GM23338 (cell line): ENCODE data around the genes FDX1, NKAPD1, IL18 and PTS.

DNA sequence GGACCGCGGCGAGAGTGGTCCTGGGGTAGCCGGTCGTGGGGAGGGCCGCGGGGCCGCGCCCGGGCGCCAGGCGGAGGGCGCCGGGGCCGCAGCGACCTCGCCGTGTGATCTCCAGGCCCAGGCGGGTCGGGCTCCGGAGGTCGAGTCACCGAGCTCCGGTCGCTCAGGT, 155 bp downstream of the ZC3H12C start:
- PRO-cap: bidirectional peak, plus-strand start at position 41 of the sequence, minus-strand start outside the sequence; bidirectional peak, plus-strand start at position 114 of the sequence, minus-strand start at position 126 of the sequence
- RAMPAGE, long total RNA: no peak

- PRO-cap: bidirectional peak, plus-strand start at chr11:110430103, minus-strand start at chr11:110430030
- RAMPAGE, long total RNA: no peak
These were observed at the start of gene FDX1 for GRCh38 chr11:110429635-110430292. Gene FDX1 (plus strand): TSS chr11:110429948.

DNA sequence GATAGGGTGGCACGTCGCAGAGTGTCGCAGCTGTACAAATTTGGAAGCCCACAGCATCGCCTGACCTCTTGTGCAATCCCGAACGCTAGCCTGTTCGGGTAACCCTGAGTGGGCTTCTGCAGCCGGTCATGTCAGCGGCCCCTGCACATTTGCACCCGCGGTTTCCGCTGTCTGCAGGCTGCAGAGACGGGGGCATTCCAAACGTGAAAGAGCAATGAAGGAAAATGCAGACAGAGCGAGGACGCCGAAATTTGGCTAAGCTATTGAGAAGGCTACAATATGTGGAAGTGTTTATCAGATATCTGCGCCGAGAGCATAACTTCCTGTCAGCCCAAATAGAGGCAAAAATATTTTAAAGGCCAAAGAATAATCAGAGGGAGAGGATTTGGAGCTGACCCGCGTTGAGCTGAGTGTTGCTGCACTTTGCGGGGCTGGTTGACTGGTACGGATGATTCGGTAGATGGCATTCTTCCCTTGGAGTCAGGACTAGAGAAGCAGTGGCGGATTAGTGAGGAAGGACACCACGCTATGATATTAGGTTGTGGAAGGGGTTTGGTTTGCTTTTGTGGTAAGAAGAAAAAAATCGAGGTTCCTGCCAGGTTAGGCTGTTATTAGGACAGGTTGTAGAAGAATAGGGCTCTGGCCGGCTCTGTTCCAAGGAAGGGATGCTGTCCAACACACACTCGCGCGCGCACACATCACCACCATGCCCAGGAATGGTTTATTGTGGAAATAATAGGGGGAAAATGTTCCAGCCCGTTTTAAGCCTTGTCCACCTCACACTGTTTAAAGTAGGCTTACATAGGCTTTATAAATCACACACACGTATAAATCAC, 895 bp upstream of the ARHGAP20 start:
- PRO-cap: no peak
- RAMPAGE, long total RNA: no peak

DNA sequence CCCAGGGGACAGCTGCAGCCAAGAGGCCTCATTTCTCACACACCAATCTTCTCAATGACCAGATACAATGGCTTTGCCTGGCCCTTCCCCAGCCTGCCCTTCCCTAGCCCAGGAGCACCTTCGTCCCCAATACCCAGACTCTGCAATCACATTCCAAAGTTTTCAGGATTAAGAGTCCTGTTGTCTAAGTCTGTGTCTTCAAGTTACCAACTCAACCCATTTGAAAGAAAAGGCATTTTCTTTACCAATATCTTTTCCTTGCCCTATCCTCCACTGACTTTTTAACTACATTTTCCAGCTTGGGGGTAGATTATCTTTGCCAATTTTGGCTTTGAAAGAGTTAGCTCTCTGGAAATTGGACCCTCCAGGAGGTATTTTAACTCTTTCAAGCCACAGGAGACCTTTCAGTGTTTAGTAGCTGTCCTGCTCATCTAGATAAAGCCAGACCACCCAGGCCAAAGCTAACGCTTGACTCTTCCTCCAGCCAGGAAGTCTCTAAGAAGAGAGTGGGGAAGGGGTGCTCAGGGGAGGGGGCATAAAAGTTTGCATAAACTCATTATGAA, 235.2 kb upstream of the ARHGAP20 start:
- PRO-cap: no peak
- RAMPAGE, long total RNA: no peak

DNA sequence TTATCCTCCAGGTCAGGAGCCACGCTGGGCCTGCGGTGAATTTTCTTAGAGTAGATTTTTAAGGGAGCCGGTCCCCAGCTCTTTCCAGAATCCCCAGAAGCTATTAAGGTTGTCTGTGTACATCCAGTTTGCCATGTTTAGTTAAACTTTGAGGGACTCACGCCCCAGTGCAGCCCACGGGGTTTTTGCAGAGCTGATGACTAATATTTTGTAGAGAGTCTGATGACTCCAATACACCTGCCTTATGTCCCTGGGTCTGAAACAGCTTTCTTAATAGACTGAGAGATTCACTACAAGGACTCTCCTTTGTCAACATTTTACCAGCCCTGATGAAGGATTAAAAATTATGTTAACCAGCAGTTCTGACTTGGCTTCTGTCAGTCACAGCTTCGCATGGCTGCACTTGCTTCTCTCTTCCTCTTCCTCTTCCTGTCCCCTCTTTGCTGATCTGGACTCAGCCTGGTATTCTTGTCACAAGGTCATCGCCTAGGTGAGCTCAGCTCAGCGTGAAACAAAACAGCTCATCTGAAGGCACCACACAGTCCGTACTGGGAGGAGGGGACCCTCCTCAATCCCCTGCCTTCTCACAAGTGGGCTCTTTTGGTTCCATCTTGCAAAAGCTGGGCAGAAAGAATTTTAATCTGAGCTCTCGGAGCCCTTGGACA, 37.9 kb upstream of the POU2AF1 start:
- PRO-cap: no peak
- RAMPAGE, long total RNA: no peak

- PRO-cap: no peak
- RAMPAGE, long total RNA: no peak
These were observed 26.0 kb downstream of the ALG9 start for GRCh38 chr11:111845071-111846093.

- PRO-cap: no peak
- RAMPAGE, long total RNA: no peak
These were observed 1.7 kb upstream of the DIXDC1 start for GRCh38 chr11:111935098-111936129.

DNA sequence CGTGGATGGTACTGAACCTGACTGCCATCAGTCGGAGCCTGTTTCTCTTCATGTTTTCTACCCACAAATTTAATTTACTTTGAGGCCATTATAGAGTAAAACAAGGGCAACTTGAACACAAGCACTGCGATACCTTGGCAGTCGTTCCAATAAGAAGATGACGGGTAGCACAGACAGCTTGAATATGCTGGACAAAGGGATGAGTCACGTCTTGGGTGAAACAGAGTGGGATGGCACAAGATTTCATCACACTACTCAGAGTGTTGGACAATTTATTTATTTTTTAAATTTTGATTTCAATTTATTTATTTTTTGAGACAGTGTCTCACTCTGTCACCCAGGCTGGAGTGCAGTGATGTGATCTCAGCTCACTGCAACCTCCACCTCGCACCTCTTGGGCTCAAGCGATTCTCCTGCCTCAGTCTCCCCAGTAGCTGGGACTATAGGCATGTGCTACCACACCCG, 5.7 kb downstream of the DIXDC1 start:
- PRO-cap: no peak
- RAMPAGE, long total RNA: no peak

DNA sequence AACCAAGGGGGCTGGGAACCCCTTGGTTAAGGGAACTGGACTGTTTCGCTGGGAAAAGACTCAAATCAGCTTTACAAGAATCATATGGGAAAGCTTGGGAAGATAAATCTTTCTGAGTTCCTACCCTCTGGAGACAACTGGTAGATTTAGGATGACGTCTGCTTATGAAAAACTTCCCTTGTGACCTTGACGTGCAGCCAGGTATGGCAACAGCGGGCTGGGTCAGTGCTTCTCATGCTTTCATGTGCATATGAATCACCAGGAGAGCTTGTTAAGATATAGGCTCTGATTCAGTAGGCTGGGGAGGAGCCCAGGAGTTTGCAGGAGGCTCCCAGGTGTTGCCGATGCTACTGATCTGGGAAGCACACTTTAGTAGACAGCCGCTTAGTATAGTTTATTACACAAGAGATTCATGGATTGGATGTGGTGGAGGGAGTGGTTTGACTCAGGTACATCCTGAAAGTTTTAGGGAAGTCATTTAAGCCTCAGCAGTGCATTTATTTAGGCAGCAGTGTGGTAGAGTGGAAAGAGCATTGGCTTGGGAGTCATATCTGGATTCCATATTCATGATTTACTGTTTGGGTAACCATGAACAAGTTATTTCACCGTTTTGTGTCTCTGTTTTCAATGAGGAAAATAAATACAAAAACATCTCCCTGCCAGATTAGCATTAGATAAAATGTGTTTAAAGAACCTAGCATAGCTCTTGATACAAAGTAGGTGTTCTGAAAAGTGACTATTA, 23.8 kb downstream of the DIXDC1 start:
- PRO-cap: bidirectional peak, plus-strand start at position 293 of the sequence, minus-strand start at position 166 of the sequence
- RAMPAGE, long total RNA: no peak

GRCh38 chr11:112050868-112051234, 23.0 kb downstream of the PIH1D2 start:
- PRO-cap: no peak
- RAMPAGE, long total RNA: no peak

DNA sequence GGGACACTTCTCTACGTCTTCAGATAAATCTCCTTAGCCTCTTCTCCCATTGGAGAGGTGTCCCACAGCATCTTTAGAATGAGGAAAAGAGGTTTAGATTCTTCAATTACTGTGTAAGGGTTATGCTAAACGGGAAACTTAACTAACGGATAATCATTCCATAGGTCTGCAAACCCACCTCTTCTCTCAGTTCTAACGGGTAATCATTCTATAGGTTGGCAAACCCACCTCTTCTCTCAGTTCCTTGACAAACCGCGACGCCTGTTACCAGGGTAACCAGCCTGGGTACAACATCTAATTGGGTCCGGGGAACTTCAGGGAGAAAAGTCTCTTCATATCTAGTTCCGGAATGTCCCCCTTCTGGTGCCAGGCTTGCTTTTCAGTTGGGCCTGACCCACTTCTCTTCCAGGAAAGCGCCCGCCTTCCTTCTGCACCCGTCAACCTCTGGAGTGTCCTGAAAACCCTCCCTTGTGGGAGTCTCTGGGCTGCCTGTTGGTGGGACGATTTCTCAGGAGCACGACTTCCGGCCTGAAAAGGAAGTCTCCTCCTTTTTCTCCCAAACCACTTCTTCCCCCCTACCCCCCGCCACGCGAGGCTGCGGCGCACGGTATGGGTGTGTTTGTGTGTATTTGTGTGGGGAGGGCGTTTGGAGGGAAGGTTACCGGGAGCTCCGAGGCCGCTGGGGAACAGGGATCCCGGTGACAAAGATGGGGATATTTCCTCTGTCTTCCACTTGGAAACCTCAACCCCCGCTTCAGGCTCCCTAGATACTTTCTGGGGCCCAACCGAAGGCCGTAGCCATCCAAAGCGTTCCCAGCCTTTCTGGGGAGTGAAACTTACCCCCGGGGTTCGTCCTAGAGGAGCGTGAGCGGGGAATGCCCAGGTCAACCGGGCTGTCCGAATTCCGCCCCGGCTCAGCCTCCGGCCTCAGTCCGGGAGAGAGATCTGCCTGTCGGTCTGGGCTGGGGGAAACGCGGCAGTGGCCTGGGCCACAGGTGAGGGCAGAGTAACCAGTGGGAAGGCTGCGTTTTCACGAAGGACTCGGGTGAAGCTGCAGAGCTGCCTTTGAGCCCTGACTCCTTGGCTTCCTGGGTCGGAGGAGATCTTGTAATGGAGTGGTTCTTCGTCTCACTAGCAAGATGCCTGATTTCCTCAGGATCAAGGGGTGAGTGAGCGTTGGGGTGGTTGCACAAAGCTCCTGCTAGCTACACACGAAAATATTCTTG, at the start of gene NKAPD1:
Gene NKAPD1, plus strand, starts transcription at position 548 of the 1,226 bp plus-strand sequence.
- PRO-cap: bidirectional peak, plus-strand start at position 566 of the sequence, minus-strand start at position 456 of the sequence; bidirectional peak, plus-strand start at position 825 of the sequence, minus-strand start at position 831 of the sequence
- RAMPAGE, long total RNA: no peak

- PRO-cap: bidirectional peak, plus-strand start at chr11:112164172, minus-strand start at chr11:112164092
- RAMPAGE, long total RNA: no peak
These were observed at the start of gene IL18 for GRCh38 chr11:112163587-112164635. Gene IL18 (minus strand): TSS chr11:112164094.

GRCh38 chr11:112226222-112227074, at the start of gene PTS:
Gene PTS (plus strand): TSS chr11:112226428.
- PRO-cap: bidirectional peak, plus-strand start at chr11:112226428, minus-strand start at chr11:112226312; bidirectional peak, plus-strand start at chr11:112226667, minus-strand start at chr11:112226582; bidirectional peak, plus-strand start at chr11:112227033, minus-strand start at chr11:112226810
- RAMPAGE, long total RNA: start-site peak on the plus strand at chr11:112226362-112226435, 714 and 149 reads in 2 replicates

DNA sequence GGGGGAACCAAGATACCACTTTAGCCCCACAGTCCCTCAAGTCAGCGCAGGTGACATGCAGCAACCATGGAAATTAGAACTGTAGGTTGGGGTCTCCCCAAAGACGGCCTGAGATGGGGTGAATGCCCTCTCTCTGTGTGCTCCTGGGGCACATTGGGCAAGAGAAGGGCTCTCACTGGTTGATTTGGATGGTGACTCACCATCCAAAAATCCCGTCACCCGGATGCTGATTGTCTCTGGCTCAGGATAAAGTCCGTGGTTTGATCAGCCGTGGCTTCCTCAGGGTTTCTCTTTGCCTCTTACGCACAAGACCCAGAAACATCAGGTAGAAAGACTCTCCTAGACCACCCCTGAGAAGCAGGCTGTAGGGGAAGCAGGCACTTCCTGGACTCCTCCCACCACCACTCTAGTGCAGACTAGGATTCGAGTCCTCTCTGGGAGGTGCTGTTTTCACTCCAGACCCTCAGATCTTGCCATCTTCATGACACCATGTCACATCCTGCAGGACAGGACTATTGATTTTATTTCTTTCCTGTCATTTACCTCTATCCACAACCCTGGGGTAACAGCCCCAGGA, 176.1 kb upstream of the NCAM1 start:
- PRO-cap: no peak
- RAMPAGE, long total RNA: no peak

- PRO-cap: no peak
- RAMPAGE, long total RNA: no peak
These were observed 11.0 kb upstream of the NCAM1 start for GRCh38 chr11:112950192-112950568.

- PRO-cap: no peak
- RAMPAGE, long total RNA: no peak
These were observed 95.7 kb downstream of the NCAM1 start for GRCh38 chr11:113056801-113057534.

- PRO-cap: no peak
- RAMPAGE, long total RNA: no peak
These were observed 129.9 kb downstream of the NCAM1 start for GRCh38 chr11:113091009-113091692.

DNA sequence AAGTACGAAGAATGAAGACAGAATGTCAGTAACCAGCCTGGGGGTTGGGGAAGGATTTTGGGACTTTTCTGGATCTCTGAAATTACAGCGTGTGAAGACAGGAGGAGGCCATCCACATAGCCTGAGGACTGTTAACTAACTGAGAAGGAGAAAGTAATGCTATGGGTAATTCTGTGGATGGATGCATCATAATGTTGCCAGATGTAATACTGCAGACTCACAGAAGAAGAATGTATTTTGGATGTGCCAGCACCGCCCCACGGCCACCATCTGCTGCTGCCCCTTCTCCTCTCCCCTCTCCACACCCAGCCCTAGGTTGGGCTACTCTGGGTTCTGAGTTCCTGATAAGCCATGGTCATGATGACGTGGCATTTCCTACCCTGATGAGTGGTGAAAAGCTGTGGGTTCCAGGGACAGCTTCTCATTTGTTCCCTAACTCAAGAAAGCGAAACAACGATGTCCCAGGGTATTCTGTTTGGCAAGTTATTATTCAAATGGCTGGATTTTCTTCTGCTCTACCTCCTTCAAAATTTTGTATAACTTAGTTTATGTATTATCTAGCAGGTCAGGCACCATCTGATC, 124.1 kb upstream of the TTC12 start:
- PRO-cap: no peak
- RAMPAGE, long total RNA: no peak

- PRO-cap: no peak
- RAMPAGE, long total RNA: no peak
These were observed 110.2 kb upstream of the TTC12 start for GRCh38 chr11:113204238-113204480.

GRCh38 chr11:113365924-113366141, 21.7 kb upstream of the ANKK1 start:
- PRO-cap: no peak
- RAMPAGE, long total RNA: no peak